Neuron (in vitro differentiated cells): ENCODE measurements around the genes SLC1A4 and RAB1A.

DNA sequence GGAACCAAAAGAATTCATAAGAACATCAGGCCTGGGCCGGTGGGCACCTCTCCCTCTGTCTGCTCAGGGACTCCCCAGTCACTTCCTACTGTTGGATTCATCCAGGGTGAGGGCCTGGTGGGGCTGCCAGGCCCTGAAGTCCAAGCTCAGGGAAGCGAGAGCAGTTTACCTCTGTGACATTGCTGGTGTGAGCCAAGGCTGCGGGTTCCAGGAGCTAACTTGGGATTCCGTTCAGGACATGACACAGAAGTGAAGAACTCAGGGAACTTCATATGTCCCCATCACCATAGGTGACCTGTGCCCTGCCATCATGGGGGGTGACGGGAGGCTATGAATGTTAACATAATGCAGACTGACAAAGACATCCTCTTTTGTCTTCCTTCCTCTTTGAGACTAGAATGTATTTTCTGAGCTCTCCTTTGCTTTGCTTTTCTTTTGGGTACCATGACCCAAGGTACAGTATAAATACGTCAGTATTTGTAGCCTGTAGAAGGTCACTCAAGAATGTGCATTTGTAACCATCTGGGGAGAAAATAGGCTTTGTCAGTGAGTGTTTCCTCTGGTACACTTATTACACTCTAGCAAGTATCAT is 130.5 kb upstream of the SLC1A4 start:
- PRO-cap, result no peak

DNA sequence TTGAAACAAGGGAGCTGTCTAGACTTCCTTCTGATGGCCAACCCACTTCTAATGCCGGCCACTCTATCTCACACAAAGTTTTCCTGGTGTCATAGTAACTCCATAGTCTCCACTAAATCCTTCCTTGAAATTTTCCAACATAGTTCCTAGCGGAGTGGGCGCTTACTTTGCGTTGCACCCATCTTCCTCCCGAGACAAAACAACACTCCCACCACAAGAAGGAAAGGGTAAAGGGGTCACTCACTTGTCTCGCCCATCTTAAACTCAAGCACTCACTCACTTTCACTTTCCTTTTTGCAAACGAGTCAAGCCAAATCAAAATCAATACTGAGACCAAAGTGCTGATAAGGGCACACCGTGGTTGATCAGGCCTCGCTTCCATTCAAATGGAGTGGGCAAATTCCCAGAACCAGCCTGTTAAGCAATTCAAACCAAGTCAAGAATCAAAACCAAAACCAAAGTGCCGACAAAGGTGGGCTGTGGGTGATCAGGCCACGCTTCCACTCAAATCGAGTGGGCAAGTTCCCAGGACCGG is 90.3 kb upstream of the SLC1A4 start:
- PRO-cap, result no peak

- PRO-cap, result bidirectional peak, plus-strand start at chr2:64989399, minus-strand start at chr2:64989233
These were observed at the start of gene SLC1A4 for GRCh38 chr2:64988577-64989545. TSS of gene SLC1A4 (plus strand) at chr2:64989399.

- PRO-cap, result no peak
These were observed 31.1 kb downstream of the RAB1A start for GRCh38 chr2:65098573-65099385.

DNA sequence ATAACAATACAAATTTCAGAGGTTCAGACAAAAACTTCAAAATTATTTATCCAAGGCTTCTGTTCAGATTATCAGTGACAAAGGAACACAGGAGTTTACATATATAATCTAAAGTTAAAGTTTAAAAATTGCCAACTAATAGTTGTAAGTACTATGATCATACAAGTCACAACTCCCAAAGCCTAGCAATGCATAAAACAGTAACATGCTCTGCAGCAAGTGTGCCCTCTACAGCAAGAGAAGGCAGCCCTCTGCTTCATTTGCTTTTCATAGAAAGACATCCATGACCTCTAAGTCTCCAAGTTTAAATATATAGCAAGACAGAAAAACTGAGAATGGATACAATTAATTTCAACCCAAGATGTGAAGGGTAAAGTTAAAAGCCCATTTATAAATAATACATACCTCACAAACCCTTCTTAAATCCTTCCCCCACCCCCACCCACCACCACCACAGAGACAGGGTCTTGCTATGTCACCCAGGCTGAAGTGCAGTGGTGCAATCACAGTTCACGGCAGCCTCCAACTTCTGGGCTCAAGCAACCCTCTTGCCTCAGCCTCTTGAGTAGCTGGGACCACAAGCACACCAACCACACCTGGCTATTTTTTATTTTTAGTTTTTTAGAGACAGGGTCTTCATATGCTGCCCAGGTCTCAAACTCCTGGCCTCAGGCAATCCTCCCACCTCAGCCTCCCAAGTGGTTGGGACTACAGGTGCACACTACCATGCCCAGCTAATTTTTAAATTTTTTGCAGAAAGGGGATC is 13.1 kb downstream of the RAB1A start:
- PRO-cap, result no peak

GRCh38 chr2:65129853-65130376 is at the start of gene RAB1A:
TSS of gene RAB1A (minus strand) at chr2:65130106.
- PRO-cap, result bidirectional peak, plus-strand start at chr2:65130451, minus-strand start at chr2:65130127

DNA sequence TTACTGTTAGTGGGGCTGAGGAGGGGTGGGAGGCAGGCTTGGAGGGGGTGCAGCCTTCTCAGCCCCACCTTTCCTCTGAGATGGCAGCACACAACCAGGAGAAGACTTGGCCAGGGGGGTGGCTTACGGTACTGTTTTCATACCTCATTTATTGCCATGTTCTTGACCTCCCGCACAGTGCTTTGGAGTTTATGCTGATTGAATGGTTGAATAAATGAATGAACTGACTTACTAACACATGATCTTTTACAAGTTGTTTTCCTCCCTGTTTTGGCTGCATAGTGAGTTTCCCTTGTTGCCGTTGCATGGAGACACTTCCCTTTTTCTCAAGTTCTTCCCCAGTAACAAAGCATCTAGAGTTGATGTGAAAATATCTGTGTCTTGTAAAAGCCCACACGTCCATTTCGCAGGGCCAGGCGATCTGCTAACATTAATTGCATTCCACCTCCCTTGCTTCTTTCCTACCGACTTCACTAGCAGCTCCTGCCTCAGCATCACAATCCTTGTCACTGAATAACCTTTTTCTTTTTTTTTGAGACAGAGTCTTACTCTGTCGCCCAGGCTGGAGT is 35.7 kb upstream of the RAB1A start:
- PRO-cap, result no peak

DNA sequence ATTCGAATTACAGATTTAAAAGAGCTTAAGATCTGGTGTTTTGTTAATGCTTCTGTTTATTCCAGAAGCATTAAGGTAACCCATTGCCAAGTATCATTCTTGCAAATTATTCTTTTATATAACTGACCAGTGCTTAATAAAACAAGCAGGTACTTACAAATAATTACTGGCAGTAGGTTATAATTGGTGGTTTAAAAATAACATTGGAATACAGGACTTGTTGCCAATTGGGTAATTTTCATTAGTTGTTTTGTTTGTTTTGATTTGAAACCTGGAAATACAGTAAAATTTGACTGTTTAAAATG is 41.9 kb downstream of the ACTR2 start:
- PRO-cap, result no peak

- PRO-cap, result no peak
These were observed 42.9 kb downstream of the ACTR2 start for GRCh38 chr2:65270358-65271007.

DNA sequence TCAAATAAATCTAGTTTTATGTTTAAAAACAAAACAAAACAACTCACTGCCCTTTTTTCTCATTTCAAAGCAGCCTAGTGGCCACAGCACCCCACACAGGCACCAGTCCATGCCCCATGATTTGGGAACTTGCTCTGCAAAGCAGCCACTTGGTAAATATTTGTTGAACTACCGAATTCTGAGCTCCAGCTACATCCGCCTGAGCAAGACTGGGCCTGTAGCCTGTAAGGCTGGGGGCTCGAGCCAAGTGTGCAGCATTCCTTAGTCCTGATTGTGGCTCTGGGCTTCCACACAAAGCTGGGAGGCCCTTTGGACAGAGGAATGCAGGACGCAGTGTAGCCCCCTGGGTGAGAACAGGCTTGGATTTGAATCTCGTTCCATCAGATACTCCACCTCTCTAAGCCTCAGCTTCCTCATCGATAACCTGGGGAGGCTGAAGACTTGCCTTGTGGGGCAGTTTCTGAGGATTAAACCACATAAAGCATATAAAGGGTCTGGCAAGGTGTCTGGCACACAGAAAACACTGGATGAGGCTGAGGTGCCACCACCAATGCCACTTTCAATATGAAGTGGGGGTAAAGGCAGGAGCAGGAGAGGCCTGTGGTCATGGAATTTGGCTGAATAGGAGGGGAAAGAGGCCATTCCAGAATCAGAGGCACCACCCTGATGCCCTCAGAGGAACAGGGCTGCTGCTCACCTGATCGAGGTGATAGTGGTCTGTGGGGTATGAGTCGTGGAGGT is 88.6 kb downstream of the ACTR2 start:
- PRO-cap, result no peak

DNA sequence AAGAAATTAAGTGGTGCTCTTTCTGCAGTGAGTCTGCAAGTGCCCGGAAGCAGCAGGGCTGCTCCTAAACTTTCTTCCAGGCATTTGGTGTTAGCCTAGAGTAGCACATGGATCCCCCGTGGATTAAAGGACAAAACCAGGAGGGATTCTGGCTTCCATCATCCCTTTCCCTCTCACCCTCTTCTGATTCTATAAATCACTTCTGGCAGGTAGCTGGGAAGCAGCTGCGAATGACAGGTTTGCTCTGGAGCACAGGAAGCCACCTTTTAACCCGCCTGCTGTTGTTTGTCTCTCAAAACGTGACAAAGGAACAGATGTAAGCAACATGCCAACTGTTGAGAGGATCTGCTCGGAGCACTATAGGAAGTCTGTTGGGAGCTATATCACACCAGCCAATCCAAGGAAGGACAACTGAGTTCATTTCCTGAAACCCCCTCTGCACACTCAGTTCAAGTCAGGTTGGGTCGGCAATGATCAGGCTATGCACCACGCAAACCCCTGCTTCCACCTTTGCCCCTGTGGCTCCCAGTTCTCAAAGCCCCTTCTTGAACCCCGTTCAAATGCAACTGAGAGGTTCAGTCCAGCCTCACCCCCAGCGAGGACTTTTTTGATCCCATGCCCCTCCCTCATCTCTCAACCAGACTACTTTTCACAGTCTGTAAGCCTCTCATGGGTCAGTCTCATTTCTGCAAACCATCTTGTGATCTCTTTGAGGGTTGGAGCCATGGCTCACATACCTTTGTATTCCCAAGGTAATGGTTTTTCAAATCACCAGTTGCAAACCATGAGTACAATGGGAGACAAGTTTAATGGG is 102.1 kb downstream of the ACTR2 start:
- PRO-cap, result bidirectional peak, plus-strand start at position 447 of the sequence, minus-strand start at position 185 of the sequence

- PRO-cap, result no peak
These were observed 42.4 kb downstream of the SPRED2 start for GRCh38 chr2:65389845-65390504.

DNA sequence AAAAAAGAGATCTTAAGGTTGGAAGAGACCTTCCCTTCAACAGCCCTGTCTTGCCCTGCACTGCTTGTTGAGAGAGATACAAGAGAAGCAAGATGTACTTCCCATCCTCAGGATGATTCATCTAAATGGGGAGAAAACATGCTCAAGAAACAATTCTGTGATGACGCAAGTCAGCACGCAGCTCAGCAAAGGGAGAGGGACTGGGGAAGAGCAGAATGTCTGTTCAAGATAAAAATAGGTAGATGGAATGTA is 198.2 kb upstream of the SPRED2 start:
- PRO-cap, result no peak

GRCh38 chr2:66437068-66438120 is 2.5 kb downstream of the MEIS1 start:
- PRO-cap, result no peak

- PRO-cap, result no peak
These were observed 3.4 kb downstream of the MEIS1 start for GRCh38 chr2:66438121-66438882.

DNA sequence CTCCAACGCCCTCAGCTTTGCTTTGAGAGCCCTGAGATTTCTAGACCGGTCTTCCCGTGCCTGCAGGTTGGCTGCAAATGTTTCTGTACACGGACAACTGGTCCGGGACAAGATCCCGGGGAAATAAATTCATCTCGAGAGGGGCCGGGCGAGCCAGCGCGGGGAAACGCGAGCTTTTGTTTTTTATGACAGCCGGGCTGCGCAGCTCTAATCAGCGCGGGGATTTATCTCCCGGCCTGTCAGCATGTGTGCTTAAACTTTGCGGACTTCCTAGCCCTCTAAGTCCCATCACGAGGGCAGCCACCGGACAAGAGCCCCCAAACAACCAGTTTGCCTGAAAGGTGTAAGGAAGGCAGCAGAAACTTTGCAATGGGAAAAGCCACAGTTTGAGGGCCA is 5.7 kb downstream of the MEIS1 start:
- PRO-cap, result no peak

DNA sequence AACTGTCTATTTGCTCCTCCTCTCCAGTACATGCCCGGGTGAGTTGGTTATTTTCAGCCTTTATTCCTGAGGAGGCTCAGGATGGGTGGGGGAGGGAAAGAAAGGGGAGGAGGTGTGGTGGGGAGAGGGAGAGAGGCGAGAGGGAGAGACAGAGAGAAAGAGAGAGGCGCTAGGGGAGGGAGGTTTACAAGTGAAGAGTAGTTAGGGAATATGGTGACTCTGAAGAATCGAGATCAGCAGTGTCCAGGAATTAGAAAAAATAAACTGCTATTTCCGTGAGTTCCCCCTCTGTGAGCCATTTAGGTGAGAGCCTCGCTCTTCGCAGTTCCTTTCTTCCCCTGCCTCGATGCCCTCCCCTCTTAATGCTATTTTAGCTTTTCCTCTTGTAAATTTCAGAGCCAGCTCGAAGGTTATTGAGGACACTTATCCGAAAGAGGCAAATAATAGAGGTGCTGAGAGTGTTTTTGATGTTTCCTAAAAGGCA is 139.0 kb downstream of the MEIS1 start:
- PRO-cap, result no peak

- PRO-cap, result no peak
These were observed 147.9 kb downstream of the MEIS1 start for GRCh38 chr2:66582605-66583537.

- PRO-cap, result no peak
These were observed 256.1 kb downstream of the MEIS1 start for GRCh38 chr2:66690909-66691640.

DNA sequence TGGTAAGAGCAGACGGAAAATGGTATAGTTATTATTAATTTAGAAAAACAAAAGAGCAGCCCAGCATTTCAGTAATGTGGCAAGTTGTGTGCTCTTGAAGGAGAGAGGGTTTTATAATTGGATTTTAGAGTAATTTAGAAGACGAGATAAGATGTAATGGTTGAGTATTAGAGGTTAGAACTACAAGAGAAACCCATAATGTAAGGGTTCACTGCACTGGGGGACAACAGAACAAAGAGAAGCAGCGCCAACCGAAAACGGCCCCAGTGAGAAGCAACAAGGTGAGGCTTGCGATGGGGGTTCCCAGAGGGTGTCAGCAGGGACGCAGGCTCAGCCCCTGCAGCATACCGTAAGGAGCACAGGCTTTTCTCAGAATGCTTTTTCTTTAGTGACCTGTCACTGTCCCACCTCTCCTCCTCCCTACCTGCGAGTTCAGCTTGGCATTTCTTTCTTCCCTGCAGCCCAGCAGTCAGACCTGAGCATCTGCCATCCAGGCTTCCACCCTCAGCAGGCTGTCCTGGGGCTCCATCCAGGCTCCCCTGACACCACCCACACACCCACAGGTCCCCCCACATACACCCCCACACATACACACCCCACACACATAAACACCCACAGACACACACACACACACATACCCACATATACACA is 183.8 kb upstream of the ETAA1 start:
- PRO-cap, result no peak